ENCODE measurements around the gene LARS2.

DNA sequence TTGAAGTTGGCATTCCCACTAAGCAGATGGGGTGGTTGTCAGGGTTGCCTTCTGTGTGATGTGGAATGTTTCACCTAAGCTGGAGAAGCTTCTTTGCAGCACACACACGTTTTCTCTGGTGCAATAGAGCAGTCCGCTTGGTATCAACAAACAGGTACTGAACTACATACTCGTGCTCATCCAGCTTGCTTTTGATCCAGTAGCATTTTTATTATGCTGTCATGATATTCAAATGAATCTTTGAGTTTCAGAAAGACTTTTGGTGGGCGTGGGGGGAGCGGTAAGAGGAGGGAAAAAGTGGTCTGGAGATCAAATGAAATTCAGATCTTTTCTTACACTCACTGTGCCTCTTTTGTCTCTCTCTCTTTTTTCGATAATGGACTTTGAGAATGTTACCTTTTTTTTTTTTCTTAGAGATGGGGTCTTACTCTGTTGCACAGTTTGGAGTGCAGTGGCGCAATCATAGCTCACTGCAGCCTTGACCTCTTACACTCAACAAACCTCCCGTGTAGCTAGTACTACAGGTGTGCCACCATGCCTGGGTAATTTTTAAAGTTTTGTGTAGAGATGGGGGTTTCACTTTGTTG is 15.4 kb downstream of the ABHD5 start:
- RRBS: no CpG with 5 or more reads among the region's 8 CpGs

- RRBS: 2% methylated on average over 29 of the region's 56 CpGs
Measured at GRCh38 chr3:43998578-43999288, 243.0 kb upstream of the TOPAZ1 start.

DNA sequence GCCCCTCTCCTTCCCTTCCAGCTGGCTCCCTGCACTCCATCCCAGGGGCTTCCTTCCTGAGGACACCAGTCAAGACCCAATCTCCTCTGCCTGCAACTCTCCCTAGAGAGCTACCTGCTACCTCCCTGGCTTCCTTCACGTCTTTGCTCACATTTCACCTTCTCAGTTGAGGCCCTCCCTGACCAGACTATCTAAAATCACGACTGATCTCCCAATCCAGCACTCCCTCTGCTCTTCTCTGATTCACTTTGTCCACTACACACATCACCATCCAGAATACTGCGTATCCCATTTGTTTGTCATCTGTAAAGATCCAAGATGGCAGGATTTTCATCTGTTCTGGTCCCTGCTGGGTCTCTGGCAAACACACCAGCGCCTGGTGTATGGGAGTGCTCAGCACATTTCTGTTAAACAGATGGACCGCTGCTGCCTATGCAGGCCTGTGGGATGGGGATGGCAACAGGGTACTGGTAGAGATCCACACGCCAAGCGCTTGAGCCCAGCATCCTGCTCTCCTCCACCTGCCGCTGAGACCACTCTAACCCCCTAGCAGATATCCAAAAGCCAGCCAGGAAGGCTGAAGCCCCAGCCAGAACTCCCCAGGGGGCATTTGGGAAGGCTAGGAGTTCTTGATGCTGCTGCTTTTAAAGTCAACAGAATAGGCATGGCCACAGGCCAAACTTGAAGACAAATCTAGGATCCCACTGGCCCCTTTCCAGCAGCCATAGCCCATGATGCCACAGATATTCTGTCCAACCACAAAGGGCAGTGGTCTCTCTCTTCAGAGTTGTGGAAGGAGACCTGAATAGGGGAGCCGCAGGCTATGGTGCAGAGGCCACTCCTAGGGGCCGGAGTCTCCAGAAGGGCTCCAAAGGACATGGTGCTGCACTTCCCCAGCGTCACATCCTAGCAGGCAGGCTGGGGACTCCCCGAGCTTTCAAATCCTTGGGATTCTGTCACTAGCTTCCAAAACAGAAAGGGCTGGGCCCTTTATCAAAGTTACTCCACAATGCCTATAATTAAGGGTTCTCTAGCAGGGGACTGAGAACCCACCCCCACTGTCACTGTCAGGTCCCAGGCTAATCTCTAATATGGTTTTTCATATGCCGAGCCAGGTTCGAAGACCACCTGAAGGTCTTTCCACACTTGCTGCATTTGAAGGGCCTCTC is 31.6 kb downstream of the ZNF445 start:
- RRBS: no CpG with 5 or more reads among the region's 14 CpGs

- RRBS: no CpG with 5 or more reads among the region's 4 CpGs
Measured at GRCh38 chr3:44915722-44916234, 41.4 kb downstream of the TGM4 start.

- RRBS: no CpG with 5 or more reads among the region's 10 CpGs
Measured at GRCh38 chr3:44996480-44997287, 20.6 kb downstream of the EXOSC7 start.

- RRBS: no CpG with 5 or more reads among the region's 6 CpGs
Measured at GRCh38 chr3:45024680-45025323, 1.3 kb upstream of the CLEC3B start.

- RRBS: no CpG with 5 or more reads among the region's 6 CpGs
Measured at GRCh38 chr3:45143166-45144183, 2.7 kb downstream of the CDCP1 start.

GRCh38 chr3:45165399-45165988 is 19.3 kb upstream of the CDCP1 start:
- RRBS: no CpG with 5 or more reads among the region's 10 CpGs

DNA sequence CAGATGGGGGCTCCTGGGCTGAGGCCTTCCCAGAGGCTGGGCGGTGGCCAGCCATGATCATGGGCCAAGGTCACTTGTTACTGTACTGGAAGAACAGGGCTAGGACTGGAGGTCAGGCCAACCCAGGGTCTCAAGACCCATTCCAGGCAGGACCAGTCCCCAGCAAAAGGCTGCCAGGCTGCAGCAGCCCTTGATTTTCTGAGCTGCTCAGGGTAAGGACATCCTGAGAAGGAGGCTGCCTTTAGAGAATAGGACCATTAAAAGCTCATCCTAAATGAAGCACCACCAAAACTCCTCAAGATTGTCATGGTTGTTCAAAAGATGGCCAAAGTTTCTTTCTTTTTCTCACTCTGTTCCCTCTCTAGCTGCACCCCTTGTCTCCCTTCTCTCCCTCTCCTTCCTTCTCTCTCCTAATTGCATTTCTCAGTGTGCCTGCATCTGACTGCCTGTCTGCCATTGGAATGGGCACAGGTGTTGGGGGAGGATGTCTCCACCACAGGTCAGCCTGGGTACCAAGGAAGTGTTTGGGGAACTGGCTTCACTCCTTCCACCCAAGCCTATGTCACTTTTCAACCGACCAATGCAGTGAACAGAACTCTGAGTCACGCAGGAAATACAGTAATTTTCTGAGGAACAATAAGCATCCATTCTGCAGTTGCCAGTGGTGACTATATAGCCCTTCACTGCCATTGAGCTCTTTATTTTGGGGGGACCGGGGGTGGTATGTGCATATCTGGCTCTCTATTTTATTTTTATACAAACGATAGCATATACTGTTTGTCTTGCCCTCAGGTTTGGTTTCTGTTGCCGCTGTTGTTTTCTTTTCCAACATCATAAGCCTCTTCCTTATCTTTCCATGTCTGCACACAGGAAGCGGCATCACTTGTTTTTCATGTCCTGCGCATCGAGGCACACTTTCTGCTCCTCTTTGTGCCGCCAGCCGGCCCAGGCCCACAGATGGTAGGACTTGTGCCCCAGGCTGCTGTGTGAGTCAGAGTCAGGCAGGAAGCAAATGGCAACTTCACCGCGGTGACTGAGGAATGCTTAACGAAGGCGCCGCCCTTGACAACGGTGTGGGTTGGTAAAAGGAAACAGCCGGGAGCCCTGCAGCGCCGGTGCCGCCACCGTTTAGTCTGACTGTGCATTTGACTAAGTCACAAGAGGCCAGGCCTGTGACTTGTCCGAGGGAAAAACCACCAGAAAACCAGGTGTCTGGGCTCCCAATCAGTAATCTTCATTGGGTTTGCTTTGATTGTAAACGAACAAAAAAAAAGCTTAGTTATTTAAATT is 20.9 kb upstream of the CDCP1 start:
- RRBS: no CpG with 5 or more reads among the region's 24 CpGs

- RRBS: no CpG with 5 or more reads among the region's 7 CpGs
Measured at GRCh38 chr3:45182967-45183720, 37.0 kb upstream of the CDCP1 start.

GRCh38 chr3:45387895-45388727 is at the start of gene LARS2:
LARS2 (plus strand) TSS chr3:45388576.
- RRBS: 3% methylated on average over 20 of the region's 45 CpGs

DNA sequence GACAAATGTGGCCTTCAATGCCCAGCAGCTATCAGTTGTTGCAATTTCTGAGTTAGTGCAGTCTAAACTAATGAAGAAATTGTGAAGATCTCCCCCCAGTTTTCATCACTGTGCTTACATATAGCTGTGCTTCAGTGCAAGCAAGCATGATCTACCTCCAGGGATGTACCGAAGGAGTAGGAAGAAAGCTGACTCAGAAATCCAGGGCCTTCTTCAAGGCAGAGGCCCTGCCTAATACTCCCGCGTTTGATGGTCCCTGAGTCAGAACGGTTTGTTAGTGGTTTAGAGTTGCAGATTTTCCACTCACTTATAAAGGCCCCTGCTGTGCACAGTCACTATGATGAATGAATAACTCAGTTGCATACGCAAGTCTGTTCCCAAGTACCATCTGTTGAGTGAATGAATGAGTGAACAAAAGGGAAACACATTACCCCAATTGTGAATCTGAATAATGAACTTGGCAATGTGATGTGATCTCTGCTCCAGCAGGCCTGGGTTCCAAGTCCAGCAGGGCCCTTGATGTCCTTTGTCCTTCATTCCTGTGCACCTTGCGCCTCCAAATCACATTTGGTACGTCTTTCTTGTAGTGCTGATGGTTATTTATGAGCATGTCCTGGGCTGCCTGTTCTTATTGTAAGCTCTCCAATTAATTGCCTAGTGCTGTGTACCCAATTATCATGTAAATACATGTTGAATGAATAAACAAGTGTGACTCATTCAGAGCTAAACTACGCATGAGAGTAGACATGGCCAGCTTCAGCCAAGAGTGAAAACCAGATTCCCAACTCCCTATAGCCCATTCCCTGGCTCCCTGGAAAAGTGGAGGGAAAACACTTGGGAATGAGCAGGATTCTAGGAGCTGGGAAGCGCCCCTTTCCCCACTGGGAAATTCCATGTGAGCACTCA is 85.4 kb upstream of the LIMD1 start:
- RRBS: no CpG with 5 or more reads among the region's 9 CpGs

- RRBS: no CpG with 5 or more reads among the region's 7 CpGs
Measured at GRCh38 chr3:45566120-45566612, 28.4 kb upstream of the LIMD1 start.

GRCh38 chr3:45595404-45596215 is 1.1 kb downstream of the LIMD1 start:
- RRBS: no CpG with 5 or more reads among the region's 16 CpGs

DNA sequence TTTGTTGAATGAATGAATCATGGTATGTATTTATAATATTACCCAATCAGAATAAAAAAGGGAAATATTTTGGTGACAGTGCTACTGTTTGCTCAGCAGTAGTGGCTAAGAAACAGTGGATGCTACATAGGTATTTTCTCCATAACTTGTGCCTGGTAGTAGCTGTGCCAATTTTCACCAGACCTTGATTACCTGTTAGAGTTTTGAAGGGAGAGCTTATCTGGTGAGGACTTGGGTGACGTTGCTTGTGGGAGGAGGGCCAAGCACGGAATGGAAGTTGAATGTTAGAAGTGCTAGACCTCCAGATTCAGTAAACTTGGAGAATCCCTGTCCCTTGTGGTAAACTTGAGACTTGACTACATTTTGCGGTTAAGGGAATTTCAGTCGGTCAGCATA is 14.4 kb downstream of the LIMD1 start:
- RRBS: no CpG with 5 or more reads among the region's 4 CpGs

- RRBS: no CpG with 5 or more reads among the region's 8 CpGs
Measured at GRCh38 chr3:45672497-45672977, 16.7 kb upstream of the SACM1L start.

- RRBS: no CpG with 5 or more reads among the region's 12 CpGs
Measured at GRCh38 chr3:45679506-45680372, 9.5 kb upstream of the SACM1L start.

DNA sequence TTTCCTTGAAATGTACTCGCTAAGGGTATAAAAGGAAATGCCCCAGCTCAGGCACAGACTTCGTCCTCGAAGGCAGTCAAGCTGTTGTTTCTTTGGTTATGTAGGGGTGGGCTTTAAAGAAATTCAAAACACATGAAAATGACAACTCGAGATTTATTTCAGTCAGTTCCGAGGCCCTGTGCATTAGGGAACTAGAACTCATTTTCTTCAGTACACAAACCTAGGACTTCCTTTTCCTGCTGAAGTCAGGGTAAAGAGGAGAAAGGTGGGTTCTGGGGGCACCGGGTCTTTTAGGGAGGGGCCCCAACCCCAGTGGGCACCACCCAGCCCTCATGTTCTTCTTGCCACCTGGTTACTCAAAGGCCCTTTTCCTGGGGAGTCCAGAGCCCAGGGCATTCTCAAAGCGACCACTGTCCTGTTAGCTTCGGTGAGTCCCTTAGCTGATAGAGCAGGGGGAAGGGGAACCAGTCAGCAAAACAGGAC is 7.7 kb downstream of the CCR9 start:
- RRBS: no CpG with 5 or more reads among the region's 8 CpGs

DNA sequence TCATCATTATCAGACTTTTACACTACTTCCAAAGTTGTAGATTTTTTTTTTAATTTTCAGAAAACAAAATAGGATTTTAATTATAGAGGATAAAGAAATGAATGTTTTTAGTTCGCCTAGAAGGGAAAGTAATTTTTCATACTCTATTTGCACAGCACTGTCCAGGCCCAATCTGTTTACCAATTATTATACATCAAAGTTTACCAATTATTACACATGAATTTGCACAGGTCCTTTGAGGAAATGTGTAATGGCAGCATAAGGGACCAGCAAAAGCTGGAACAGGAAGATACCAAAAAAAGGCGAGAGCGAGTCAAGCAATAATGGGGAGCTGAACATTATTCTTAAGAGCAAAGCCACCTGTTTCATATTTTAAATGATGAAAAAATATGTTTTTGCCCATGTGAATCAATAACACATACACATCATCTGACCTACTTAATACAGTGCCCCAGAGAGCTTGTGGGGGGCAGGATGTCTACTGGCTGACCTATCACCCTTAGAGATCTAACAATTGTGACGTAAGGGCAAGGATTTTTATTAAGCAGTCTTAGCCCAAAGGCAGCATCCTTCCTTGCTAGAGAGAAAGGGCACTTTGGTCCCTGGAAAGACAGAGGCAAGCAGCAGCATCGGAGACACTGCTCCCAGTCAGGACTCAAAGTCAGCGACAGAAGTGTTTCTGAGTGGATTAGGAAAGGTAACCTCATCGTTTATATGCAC is 1.4 kb downstream of the CXCR6 start:
- RRBS: no CpG with 5 or more reads among the region's 7 CpGs

DNA sequence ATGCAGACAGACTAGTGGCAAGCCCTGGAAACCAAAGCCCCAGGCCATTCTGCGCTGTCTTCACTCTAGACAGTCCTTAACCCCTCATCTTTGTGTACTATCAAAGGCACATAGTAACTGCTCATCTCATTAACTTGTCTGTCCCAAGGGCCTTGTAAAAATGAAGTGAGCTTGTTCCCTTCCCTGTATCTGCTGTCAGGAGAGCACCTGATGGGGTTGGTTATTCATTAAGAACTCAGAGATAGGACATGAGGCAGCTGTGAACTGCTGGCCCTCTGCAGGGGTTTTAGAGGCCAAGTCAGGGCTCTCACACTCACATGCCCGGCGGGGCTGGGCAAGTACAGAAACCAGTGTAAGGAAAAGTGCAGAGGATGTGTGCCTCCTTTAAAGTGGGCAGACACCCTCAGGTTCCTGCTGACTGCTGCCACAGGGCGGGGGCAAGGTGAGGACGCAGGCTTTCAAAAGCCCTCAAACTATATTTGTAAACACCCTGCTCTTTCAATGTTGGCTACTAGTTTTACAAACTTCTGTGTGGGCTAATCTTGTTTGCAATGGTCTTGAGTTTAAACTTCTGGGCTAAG is 22.3 kb downstream of the CXCR6 start:
- RRBS: no CpG with 5 or more reads among the region's 5 CpGs